ENCODE data around the gene UBE2Q2.

DNA sequence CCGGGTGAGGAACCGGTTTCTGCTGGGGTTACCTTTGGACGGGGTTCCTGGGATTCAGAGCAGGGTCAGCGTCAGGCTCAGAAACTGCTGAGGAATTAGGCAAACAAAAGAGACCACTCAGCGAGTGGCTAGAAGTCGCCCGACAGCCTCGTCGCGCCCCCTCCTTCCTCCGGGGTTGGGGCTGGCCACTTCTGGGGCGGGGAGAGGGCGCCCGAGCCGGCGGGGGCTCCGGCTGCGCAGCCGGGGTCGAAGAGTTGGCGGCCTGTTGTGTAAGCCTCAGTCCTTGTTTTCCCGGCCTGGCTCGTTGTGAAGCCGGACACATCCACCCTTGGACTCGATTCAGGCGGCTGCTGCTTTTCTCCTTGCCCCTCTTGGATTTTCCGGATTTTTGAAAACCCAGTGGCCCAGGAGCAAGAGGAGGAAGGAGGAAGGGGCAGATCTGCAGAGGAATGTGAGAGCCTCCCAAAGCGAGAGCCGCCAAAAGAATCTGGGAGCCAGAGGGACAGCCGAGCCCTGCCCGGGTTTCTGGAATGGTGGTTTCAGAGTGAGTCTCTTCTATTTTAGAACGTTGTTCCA, 521 bp downstream of the SNX33 start:
- PRO-cap, 7 experiments = peak in 7 of 7 experiments; most common plus-strand start position 315 of the sequence (in 4); most common minus-strand start position 532 of the sequence (in 6)
- RAMPAGE, long total RNA, 2 experiments = start-site peak on the minus strand in 1 of 2 experiments, centred at position 172 of the sequence, 13 reads per replicate

GRCh38 chr15:75731631-75732265, 7.9 kb downstream of the ODF3L1 start:
- PRO-cap, 7 experiments = peak in 7 of 7 experiments; most common plus-strand start chr15:75731857 (in 4); most common minus-strand start chr15:75731803 (in 3)
- RAMPAGE, long total RNA, 2 experiments = no peak in any of the 2 experiments

- PRO-cap, 7 experiments = peak in 7 of 7 experiments; most common plus-strand start chr15:75843212 (in 6); most common minus-strand start chr15:75843014 (in 5)
- RAMPAGE, long total RNA, 2 experiments = no peak in any of the 2 experiments
Measured at GRCh38 chr15:75842640-75843371, 441 bp upstream of the UBE2Q2 start.

- PRO-cap, 7 experiments = peak in 7 of 7 experiments; most common plus-strand start chr15:75843447 (in 6); most common minus-strand start chr15:75843533 (in 4)
- RAMPAGE, long total RNA, 2 experiments = no peak in any of the 2 experiments
Measured at GRCh38 chr15:75843372-75844355, at the start of gene UBE2Q2. UBE2Q2 (plus strand) TSS chr15:75843447.

GRCh38 chr15:75859724-75860078, 16.5 kb downstream of the UBE2Q2 start:
- PRO-cap, 7 experiments = no peak in any of the 7 experiments
- RAMPAGE, long total RNA, 2 experiments = no peak in any of the 2 experiments

GRCh38 chr15:76172604-76173307, 113.0 kb downstream of the TMEM266 start:
- PRO-cap, 7 experiments = no peak in any of the 7 experiments
- RAMPAGE, long total RNA, 2 experiments = no peak in any of the 2 experiments

DNA sequence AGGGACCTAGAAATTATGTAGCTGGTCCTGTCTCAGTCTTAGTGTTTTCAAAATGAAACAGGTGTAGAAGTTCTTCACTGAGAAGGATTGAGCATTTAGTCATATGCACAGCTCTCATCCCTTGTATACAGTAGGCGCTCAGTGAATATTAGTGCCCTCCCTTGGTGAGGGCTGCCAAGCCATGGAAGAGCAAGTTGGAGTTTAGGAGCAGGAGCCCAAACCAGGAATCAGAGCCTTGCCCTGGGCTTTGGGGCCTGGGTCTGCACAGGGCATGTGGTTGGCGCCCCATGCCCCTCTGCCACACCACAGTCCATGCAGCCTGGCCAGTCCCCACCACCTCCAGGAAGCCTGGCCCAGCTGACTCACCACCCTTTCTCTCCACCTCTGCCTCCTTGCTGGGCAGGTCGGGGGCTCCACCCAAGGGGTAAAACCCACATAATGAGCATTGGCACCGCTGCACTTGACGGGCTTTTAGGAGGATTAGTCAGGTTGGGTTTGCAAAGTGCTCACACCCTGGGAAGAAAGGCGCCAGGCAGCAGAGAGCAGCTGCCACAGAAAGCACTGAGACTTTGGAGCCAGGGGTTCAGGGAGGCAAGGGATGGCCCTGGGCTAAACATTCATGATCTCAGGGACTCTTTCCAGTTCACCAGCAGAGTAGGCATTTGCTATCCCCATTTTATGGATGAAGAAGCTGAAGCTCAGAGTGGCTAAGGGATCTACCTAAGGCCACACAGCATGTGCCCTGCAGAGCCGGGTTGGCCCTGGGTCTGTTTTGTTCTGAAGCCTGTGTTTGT, 113.6 kb downstream of the ETFA start:
- PRO-cap, 7 experiments = no peak in any of the 7 experiments
- RAMPAGE, long total RNA, 2 experiments = no peak in any of the 2 experiments

- PRO-cap, 7 experiments = no peak in any of the 7 experiments
- RAMPAGE, long total RNA, 2 experiments = no peak in any of the 2 experiments
Measured at GRCh38 chr15:76902489-76902872, 2.7 kb downstream of the SCAPER start.

- PRO-cap, 7 experiments = peak in 1 of 7 experiments; most common plus-strand start chr15:76964394 (in 1); most common minus-strand start chr15:76964271 (in 1)
- RAMPAGE, long total RNA, 2 experiments = no peak in any of the 2 experiments
Measured at GRCh38 chr15:76964155-76964537, 30.8 kb upstream of the PSTPIP1 start.

DNA sequence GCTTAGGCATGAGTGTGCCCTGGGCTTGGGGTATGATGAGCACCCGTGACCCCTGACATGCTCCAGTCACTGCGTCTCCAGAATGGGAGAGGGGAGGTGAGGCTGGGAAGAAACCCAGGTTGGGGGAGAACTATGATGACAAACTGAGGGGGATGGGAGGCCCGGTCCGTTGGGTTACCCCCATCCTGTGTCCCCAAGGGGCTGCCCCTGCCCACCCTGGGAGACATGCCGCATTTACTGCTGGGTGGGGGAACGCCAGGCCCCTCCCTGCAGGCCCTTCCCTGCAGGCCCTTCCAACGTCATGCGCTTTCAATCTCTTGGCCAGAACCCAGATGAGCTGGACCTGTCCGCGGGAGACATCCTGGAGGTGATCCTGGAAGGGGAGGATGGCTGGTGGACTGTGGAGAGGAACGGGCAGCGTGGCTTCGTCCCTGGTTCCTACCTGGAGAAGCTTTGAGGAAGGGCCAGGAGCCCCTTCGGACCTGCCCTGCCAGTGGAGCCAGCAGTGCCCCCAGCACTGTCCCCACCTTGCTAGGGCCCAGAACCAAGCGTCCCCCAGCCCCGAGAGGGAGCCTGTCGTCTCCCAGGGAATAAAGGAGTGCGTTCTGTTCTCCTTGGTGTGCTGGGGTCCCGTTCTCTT, 34.1 kb downstream of the TSPAN3 start:
- PRO-cap, 7 experiments = no peak in any of the 7 experiments
- RAMPAGE, long total RNA, 2 experiments = no peak in any of the 2 experiments

- PRO-cap, 7 experiments = peak in 2 of 7 experiments; most common minus-strand start chr15:77043709 (in 2)
- RAMPAGE, long total RNA, 2 experiments = no peak in any of the 2 experiments
Measured at GRCh38 chr15:77043627-77043870, 27.4 kb downstream of the TSPAN3 start.

GRCh38 chr15:77045140-77045981, 25.5 kb downstream of the TSPAN3 start:
- PRO-cap, 7 experiments = no peak in any of the 7 experiments
- RAMPAGE, long total RNA, 2 experiments = no peak in any of the 2 experiments

DNA sequence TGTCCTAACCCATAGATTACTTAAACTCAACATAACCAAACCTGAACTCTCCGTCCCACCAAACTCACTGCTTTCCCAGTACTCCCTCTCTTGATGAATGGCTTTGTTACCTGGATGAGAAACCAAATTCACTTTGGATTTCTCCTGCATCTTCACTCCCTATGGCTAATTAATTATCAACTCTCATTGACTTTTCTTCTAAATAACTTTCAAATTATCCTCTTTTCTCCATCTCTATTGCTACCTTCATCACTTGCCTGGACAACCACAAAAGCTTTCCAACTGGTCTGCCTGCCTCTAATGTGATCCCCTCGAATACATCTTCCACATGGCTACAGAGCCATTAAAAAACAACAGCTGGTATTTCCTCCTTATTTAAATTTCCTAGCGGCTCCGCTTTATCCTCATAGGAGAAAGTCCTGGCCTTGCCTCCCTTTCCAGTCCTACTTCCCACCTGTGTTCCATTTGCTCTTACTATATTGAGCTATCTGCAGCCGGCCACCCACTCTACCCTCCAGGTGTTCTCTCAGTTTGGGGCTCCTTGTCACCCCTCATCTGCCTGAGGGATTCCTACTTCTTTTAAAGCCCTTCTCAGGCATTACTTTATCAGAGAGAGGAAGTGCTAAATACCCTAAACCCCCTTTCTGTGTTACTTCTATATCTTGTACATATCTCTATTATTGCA, 49.6 kb upstream of the TSPAN3 start:
- PRO-cap, 7 experiments = no peak in any of the 7 experiments
- RAMPAGE, long total RNA, 2 experiments = no peak in any of the 2 experiments

- PRO-cap, 7 experiments = no peak in any of the 7 experiments
- RAMPAGE, long total RNA, 2 experiments = no peak in any of the 2 experiments
Measured at GRCh38 chr15:77155568-77156404, 84.9 kb upstream of the TSPAN3 start.

- PRO-cap, 7 experiments = no peak in any of the 7 experiments
- RAMPAGE, long total RNA, 2 experiments = no peak in any of the 2 experiments
Measured at GRCh38 chr15:77372603-77373183, 47.2 kb downstream of the PEAK1 start.

GRCh38 chr15:77418122-77418624, 1.7 kb downstream of the PEAK1 start:
- PRO-cap, 7 experiments = no peak in any of the 7 experiments
- RAMPAGE, long total RNA, 2 experiments = no peak in any of the 2 experiments

DNA sequence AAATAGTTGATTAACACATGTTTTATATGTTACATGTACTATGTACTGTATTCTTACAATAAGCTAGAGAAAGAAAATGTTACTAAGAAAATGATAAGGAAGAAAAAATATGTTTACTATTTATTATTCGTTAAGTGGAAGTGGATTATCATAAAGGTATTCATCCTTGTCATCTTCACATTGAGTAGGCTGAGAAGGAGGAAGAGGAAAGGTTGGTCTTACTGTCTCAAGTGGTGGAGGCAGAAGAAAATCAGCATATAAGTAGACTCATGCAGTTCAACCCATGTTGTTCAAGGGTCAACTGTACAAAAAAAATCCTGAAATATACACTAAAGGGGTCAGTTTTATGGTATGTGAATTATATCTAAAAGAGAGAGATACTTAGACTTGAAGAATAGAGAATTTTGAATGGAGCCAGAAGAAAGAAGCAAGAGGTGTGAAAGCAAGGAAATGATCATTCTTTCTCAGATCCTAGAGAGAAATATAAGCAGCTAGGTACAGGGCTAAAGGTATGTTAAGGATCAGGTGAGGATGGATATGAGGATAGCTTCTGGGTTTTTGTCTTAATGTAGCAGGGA, 5.8 kb downstream of the HMG20A start:
- PRO-cap, 7 experiments = no peak in any of the 7 experiments
- RAMPAGE, long total RNA, 2 experiments = start-site peak on the plus strand in 1 of 2 experiments, centred at position 389 of the sequence, 6 reads per replicate

DNA sequence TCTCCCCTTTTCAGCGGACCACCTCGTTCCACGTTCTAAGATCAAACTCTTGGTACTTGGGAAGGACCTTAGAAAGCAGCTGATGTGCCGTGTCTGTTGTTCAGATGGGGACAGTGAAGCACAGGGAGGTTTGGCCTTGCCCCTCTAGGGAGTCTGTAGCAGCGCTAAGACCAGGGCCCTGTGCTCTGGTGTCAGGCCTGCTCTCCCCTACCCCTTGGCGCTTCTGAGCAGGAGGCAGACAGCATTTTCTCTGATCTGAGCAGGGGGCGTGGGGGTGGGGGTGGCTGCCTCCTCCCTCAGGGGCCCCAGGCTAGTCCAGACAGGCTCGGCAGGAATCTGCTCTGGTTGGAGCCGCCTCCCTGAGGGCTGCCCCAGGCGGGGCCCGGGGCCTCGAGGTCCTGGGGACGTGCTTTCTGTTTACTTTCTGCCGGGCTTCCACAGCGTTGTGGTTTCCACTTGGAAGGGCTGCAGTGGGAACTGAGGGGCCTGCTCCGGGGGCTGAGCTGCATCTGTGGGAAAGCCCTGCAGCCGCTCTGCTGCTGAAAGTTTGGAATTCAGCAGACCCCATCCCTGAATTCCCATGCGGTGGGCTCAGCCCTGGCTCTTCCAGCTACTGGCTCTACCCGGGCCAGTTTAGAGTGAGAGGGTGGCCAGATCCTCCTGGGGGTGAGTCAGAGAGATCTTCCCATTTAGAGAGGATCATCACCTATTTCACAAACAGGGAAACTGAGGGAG, 105.5 kb downstream of the LINGO1 start:
- PRO-cap, 7 experiments = peak in 3 of 7 experiments; most common plus-strand start position 420 of the sequence (in 2); most common minus-strand start position 225 of the sequence (in 2)
- RAMPAGE, long total RNA, 2 experiments = no peak in any of the 2 experiments

GRCh38 chr15:77836435-77836882, 203.7 kb upstream of the LINGO1 start:
- PRO-cap, 7 experiments = no peak in any of the 7 experiments
- RAMPAGE, long total RNA, 2 experiments = no peak in any of the 2 experiments

DNA sequence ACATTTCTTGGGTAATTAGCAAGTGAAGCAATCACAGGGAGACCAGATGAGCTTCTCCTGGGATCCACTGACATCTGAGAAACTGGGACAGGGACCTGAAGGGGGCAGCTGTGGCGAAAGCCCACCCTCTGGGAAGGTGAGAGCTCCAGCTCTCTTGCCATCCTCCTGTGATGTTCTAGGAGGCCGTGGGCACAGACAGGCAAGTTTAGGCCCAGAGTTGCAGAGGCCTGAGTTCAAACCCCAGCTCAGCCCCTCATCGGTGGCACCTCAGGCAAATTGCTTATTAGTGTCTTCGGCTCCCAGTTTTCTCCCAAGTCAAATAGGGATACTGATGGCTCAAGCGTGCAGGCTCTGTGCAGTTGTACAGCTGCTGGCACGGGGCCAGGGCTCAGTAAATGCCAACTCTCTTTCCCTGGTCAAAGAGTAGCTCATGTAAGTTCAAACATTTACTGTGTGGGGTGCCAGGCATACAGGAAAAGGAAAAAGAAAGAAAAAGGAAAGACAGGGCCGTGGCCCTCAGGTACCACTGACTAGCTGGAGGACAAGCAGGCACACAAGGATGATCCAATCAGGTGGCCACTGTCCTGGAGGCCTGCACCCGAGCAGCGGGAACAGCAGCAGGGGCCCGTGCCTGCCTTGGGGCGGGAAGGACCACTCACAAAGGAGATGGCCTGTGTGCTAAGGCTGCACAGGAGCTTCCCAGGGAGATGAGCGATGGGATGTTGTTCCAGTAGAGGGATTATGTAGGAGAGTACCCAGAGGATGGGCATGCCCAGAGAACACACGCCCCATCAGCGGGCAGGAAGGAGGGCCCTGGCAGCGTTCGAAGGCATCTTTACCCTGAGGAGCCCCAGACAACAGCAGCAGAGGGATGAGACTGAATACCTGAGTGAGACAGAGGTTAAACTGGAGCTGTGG, 70.9 kb downstream of the TBC1D2B start:
- PRO-cap, 7 experiments = no peak in any of the 7 experiments
- RAMPAGE, long total RNA, 2 experiments = no peak in any of the 2 experiments

Measured in ovary (tissue), 7 donors.